SK-N-DZ (cell line): ENCODE measurements around the gene DNAJC24.

GRCh38 chr11:26597125-26597428, 25.0 kb upstream of the MUC15 start:
RAMPAGE:
- cytosol, long total RNA, result no peak
- nucleus, long total RNA, result no peak

DNA sequence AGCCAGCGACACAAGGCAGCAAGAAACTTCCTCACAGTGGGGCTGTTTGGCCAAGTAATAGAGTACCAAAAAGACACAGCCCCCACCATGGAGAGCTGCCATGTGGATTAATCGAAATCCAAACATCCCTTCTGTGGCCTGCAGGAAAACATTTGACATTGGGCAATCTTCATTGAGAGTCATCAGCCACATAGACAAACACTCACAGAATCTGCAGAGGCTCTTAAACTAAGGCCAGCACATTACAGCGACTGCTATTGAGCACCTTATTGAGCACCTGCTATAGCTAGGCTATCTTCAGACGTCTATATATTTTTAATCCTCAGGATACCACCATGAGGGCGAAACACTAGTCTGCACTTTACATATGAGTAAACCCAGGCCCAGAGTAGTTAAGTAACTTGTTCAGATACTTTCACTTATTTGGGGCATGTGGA, 43.5 kb upstream of the FIBIN start:
RAMPAGE:
- cytosol, long total RNA, result no peak
- nucleus, long total RNA, result no peak

RAMPAGE:
- cytosol, long total RNA, result no peak
- nucleus, long total RNA, result no peak
Measured at GRCh38 chr11:27409701-27410062, 46.7 kb upstream of the CCDC34 start.

DNA sequence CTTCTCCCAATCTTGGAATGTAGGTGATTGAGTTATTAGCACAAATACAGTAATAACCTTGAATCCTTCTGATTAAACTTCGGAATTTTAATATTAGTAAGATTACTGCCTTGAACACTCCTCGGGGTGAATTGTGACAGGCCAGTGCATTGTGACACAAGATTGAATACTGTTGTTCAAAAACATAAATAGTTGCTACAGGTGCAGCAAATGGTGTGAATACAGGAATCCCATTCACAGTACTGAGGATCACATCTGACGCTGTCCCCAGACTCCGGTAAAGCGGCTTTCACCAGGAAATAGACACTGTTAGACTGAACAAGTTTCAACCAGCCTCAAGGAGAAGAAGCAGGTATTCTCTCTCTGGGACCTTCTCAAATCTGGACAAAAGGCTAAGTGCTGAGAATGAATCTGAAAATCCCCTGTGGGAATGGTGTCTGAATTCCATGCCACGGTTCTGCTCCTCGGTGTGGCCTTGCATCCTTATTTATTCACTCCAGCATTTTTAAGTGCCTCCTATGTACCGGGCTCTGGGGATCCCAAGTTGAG, 3.6 kb downstream of the LGR4 start:
RAMPAGE:
- cytosol, long total RNA, result no peak
- nucleus, long total RNA, result no peak

DNA sequence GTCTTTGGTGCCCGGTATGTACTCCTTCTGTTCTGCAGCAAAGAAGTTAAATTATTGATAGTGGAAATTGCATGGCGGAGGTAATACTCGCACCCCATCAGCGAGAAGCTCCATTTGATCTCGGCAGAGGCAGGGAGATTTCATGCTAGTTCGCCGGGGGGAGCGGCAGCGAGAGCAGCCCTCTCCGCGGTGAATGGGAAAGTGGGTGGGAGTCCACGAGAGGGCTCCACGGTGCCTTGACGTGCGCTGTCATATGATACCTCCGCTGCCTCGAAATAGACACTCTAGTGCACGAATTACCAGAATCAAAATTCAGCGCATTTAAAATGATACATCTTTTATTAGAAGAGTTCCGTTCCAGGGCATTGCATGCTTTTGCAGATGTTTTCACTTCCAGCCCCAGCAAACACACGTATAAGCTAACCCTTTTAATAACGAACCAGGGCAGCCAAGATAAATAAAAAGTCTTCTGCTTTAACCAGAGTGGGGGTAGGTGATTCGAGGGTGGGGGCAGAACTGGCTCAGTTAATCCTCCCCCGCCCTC, 1.2 kb upstream of the BDNF start:
RAMPAGE:
- cytosol, long total RNA, result start-site peak on the minus strand centred at position 175 of the sequence, 107 bp wide, 26 and 23 reads in 2 replicates
- nucleus, long total RNA, result start-site peak on the minus strand centred at position 168 of the sequence, 92 bp wide, 15 and 11 reads in 2 replicates

DNA sequence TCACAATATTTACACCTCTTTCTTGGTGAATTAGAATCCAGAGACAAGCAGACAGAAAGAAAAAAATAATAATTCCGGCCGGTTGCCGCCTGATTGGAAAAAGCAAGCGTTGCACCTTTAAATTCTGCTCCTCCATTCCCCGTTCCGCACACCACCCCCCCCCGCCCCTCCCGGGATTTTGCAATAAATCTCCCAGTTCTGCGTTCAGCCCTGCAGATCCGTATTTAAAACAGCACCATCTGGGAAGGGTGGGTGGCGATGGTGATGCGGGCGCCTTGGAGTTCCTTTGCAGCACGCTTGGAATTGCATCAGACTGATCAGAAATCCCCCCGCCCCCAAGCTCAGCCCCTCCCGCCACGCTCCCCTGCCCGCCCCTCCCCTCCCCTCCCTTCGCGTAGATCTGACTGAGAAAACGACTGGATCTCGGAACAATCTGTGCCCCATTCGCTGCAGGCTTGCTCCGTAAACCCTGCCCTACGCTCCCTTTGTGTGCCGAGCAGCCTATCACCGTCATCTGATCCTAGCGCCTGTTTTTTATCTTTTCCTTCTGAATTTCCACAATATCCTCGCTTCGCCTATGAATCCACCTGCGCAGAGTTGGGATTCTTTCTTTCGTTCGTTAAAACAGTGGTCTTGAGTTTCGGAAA, 18.1 kb upstream of the BDNF start:
RAMPAGE:
- cytosol, long total RNA, result no peak
- nucleus, long total RNA, result no peak

DNA sequence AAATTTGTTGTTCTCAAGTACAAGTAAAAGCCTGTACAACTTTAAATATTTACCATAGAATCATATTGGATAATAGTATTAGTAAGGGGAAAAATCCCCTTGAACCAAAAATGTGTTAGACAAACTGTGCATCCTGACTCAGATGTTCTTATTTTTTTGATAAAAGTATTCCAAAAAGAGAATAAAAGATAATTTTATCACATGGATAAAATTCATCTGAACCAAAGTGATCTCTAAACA, 724.4 kb downstream of the METTL15 start:
RAMPAGE:
- cytosol, long total RNA, result no peak
- nucleus, long total RNA, result no peak

RAMPAGE:
- cytosol, long total RNA, result no peak
- nucleus, long total RNA, result no peak
Measured at GRCh38 chr11:28976688-28977188, 868.5 kb downstream of the METTL15 start.

RAMPAGE:
- cytosol, long total RNA, result no peak
- nucleus, long total RNA, result no peak
Measured at GRCh38 chr11:30326772-30327371, 4.0 kb downstream of the ARL14EP start.

DNA sequence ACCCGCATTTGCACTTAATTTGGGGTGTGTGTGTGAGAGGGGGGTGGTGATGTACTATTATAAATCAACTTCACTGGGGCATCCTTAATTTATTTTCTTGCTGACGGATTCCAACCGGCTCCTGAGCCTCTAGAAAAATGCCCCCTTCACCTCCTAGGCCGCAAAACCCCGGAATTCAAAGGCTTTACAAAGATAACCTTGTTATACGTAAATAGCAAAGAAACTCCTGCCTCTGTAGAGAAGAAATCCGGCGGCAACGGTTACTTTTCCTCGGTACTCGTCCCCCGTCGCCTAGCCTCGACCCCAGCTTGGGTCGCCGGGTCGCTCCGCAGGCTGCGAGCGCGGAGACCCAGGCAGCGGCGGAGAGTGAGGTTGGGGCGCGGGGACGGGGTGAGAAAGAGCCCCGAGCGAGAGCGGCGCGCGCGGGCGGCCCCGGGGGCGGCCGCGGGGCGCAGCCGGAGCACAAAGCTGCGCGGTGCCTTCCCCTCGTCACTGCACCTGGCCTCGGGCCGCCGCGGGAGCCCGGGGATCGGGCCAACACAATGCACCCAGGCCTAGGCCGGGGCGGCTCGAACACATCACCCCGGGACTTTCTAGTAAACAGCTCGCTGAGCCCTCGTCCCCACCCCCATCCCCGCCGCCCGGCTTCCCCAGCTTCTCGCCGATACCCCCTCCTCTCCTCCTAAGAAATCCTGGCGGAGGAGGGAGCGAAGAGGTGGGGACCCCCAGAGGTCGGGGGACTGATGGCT, 1.0 kb downstream of the MPPED2 start:
RAMPAGE:
- cytosol, long total RNA, result no peak
- nucleus, long total RNA, result no peak

DNA sequence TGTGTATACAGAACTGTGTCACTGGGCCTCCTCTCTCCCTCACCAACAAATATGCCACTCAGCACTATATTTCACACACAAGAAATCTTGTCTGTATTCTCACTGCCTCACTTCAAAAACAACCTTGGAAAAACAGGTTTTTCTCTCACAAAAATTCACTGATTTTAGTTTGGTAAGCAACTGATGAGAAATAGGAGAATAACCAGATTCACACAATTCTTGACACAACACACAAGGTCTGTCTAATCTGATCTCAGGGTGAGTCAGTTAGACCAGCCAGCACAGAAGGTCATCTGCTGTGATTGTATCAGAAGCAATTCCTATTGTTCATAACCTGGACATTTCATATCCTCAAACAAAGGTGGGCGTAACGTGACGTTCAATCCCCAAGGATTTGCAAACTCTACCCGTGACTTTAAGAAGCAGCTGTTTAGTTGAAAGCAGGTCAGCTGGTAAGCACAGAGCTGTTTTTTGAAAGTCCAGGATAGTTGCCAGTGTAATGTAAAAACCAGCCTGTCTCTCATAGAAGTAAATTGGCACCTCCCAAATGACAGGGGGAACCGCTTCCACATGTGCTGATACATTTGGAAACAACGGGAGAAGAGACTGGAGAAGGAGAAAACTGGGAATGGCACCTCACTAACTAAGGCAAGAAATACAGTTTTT, 385.1 kb downstream of the DCDC1 start:
RAMPAGE:
- cytosol, long total RNA, result no peak
- nucleus, long total RNA, result no peak

GRCh38 chr11:30990654-30991165, 378.8 kb downstream of the DCDC1 start:
RAMPAGE:
- cytosol, long total RNA, result no peak
- nucleus, long total RNA, result no peak

DNA sequence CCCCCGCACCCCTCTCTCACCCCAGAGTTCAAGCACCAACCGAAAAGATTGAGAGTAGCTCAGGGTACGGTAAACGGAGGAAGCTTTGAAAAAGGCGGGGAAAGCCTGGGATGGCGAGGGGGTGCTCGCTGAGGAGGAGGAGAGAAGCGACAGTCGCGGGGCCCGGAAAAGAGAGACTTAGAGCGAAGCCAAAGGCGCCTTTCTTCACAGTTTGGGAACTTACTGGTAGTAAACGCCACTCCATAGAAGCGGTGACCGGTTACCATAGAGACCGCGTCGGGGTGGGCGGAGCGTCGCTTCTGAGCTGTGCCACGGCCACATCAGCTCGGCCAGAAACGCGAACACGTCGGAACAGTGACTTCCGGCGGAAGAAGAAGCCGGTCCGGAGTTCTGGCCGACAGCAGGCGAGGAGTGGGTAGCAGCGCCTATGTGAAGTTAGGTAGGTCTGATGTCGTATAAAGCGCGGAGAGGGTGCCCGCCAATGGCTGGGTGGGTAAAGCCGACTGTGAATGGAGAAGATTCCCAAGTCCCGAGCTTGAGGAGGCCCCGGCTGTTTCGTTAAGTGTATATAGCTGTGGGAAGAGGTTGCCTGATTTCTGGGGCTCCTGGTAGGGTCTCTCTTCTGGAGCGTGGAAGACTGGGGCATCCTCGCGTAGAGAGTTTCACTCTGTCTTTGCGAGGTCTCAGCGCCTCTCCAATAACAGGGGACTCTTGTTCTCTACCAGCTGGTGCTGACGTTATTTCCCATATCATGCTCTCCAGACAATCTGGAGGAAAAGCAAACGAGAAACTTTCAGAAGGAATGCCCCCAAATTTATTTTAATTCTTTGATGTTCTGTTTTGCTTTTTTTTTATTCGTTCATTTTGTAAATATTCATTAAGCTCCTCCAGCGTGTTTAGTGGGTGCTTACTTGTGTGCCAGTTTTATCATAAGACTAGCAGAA, at the start of gene DNAJC24:
Gene DNAJC24 (plus strand): TSS at position 387 of the 944 bp plus-strand sequence.
RAMPAGE:
- cytosol, long total RNA, result start-site peak on the plus strand centred at position 394 of the sequence, 61 bp wide, 681 and 654 reads in 2 replicates
- nucleus, long total RNA, result start-site peak on the minus strand centred at position 306 of the sequence, 85 bp wide, 28 and 5 reads in 2 replicates; start-site peak on the plus strand centred at position 403 of the sequence, 25 bp wide, 69 and 86 reads in 2 replicates

DNA sequence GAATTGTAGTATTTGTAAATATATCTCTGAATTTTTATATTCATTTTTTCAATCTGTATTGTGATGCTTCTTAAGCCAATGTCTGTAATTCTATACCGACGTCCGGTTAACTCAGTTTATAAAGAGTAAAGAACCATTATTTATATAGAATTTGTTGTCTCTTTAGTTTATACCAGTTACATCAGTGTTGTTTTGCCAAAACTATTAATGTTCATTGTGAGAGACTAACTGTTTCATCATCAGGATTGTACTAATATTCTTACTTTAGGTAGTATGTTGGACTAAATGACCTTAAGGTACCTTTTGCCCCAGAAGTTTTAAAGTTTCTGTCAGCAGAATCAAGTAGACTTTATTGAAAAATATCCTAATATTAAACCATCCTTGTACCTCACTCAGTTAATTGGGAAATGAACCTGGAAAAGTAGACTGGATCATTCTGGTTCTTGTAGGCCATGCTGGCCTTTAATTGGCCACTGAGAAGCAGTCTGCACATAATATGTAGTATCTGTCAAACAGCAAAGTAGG, 2.5 kb downstream of the DNAJC24 start:
RAMPAGE:
- cytosol, long total RNA, result no peak
- nucleus, long total RNA, result no peak

DNA sequence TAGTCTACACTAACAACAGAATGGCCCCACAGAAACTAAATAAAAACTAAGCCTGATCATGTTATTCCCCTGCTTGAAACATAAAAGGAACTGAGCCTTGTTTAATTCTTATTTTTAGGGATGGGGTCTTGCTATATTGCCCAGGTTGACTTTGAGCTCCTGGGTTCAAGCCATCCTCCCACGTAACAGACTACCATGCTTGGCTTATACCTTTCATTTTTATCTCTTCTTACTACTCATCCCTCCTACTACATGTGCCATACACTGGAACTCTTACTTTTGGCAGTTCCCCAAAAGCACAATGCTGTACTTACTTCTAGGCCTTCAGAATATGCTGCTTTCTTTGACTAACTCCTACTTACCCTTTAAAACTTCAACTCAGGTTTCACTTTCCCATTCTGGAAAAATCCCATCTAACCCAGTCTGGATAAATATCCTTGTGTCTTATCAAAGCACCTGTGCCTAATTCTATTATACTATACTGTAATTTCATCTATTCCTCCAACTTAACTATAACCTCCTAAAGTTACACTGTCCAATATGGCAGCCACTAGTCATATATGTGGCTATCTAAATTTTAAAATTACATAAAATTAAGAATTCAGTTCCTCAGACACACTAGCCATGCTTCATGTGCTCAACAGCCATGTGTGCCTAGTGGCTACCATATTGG, 62.9 kb downstream of the IMMP1L start:
RAMPAGE:
- cytosol, long total RNA, result no peak
- nucleus, long total RNA, result no peak

RAMPAGE:
- cytosol, long total RNA, result no peak
- nucleus, long total RNA, result no peak
Measured at GRCh38 chr11:31806066-31806487, 5.0 kb downstream of the PAX6 start.

GRCh38 chr11:31811567-31812218, 571 bp upstream of the PAX6 start:
RAMPAGE:
- cytosol, long total RNA, result no peak
- nucleus, long total RNA, result no peak

GRCh38 chr11:32096870-32097496, 6.1 kb downstream of the RCN1 start:
RAMPAGE:
- cytosol, long total RNA, result no peak
- nucleus, long total RNA, result no peak

DNA sequence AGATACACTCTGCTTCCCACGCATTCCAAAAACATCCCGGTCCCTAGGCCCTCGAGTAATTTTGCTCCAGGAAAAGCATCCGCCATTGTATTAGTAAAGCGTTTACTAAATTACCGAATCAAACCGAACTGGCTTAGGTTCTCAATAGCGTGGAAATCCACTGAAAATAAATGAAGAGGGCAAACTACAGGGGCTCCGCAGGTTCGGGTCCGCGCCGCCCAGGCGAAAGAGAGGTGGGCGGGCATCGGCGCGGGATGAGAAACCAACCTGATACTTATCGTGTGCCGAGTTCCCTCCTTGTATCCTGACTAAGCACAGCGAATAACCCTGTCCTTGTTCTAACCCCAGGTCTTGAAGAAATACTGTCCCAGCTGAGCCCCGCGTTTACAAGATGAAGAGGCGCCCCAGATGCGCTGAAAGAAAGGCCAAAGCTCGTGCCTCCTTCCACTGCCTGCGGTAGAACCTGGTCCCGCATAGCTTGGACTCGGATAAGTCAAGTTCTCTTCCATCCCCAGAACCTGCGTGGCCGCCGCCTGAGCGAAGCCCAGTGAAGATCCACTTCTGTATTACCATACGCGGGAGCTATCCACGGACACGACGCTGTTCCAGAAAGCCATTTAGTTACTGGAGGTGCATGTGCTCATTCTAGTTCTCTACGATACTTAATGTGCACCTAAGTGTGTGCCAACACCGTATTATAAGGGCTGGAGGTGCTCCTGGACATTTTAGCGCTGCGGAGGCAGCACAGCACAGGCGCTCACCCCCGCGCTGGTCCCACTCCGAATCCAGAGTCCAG, 1.6 kb downstream of the WT1 start:
RAMPAGE:
- cytosol, long total RNA, result no peak
- nucleus, long total RNA, result no peak

DNA sequence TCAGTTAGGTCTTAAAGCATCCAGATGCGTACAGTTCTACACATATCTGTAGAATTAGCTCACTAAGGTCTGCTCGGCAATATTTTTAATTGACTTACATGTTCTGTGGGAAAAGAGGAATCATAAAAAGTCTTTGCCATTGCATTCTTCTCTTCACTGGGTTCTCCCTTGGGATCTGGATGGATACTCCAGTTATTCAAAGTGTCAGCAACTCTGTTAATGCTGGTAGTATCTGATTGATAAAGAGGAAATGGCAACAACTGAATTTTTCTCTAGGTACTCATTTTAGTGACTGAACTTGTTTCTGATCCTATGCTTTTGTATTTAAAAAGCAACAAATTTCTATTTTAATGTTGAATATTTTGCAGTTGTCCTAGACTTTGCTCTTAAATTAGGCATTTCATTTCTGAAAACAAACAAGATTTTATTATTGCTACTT, 27.4 kb downstream of the EIF3M start:
RAMPAGE:
- cytosol, long total RNA, result no peak
- nucleus, long total RNA, result no peak